HT-29 (cell line): ENCODE data around the gene RBM24.

GRCh38 chr6:16238930-16240111, 934 bp downstream of the GMPR start:
- RAMPAGE, long total RNA, result no peak

- RAMPAGE, long total RNA, result no peak
These were observed 67.4 kb downstream of the GMPR start for GRCh38 chr6:16305795-16306225.

- RAMPAGE, long total RNA, result no peak
These were observed 181.5 kb downstream of the GMPR start for GRCh38 chr6:16419661-16420452.

DNA sequence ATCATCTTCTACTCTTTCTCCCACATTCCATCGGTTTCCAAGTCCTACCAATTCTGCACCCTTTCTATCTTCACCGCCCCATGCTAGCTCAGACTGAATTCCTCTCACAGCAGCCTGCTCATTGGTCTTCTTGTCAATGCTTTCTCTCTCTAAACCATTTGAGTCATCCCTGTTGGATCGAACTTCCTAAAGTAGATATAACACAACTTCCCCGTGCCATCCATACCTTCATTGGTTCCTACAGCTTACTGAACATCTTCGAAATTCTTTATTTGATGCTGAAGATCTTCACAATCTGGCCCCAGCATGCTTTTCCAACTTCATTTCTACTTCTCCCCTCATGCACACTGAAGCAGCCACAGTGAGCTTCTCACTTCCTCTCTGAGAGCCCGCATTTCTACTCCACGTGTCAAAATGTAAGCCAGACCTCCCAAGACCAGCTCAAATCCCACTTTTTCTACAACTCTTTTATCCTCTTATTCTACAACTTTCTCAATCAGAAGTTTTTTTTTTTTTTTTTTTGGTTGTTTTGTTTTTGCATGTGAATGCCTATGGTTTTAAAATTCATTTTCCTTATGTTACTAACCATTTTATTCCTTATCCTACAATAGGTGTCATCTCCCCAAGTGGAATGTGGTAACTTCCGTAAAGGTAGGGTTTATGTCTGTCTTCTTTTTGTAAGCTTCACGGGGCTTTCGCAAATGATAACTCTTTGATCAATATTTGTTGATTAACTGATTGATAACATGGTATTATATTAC, 254.7 kb downstream of the GMPR start:
- RAMPAGE, long total RNA, result no peak

GRCh38 chr6:16585711-16586307, 175.5 kb downstream of the ATXN1 start:
- RAMPAGE, long total RNA, result no peak

DNA sequence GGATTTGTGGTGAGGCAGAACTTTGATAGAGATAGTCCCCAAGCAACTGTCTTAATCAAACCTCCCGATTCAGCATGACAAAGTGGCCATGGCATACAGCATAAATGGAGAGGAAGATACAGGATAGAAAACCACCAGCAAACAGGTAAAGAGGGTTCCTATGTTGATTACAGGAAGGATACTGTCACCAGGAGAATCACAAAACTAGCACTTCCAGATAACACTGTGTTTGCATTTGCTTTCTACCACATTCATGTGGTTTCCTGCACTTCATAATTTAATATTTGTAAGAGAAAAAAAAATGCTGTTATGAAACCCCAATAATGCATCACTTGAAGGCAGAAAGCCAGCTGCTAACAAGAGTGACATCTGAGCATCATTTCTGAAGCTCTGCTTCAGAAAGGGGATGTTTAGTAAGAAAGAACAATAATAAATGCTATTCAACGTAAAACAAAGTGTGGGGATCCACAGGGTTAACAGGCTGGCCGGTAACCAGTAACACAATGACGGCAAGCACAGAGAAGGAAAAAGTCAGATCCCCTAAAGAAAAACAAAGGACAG, 106.5 kb downstream of the ATXN1 start:
- RAMPAGE, long total RNA, result no peak

DNA sequence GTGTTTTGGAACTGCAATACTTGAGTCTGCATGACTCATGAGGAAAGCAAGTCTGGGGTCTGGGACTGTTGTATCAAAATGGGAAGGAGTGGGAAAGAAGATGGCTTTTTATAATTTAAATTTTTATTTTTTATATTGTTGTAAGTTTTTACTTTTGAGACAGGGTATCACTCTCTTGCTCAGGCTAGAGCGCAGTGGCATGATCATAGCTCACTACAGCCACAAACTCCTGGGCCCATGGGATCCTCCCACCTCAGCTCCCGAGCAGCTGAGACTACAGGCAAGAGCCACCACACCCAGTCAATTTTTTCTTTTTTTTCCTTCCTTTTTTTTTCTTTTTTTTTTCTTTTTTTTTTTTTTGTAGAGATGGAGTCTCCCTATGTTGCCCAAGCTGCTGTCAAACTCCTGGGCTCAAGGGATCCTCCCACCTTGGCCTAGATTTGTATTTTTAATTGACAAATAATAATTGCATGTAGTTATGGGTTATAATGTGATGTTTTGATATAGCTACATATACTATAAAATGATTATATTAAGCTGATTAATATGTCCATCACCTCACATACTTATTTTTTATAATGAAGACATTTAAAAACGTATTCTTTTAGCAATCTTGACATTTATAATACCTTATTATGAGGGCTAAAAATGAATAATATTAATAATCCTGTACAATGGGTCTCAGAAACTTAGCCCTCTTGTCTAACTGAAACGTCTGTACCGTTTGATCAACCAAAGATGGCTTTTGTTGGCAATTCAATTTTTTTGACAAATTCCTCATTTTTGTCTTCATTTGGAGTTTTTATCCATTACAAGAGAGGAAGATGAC, 71.9 kb downstream of the ATXN1 start:
- RAMPAGE, long total RNA, result no peak

- RAMPAGE, long total RNA, result no peak
These were observed 60.7 kb downstream of the ATXN1 start for GRCh38 chr6:16700061-16701418.

DNA sequence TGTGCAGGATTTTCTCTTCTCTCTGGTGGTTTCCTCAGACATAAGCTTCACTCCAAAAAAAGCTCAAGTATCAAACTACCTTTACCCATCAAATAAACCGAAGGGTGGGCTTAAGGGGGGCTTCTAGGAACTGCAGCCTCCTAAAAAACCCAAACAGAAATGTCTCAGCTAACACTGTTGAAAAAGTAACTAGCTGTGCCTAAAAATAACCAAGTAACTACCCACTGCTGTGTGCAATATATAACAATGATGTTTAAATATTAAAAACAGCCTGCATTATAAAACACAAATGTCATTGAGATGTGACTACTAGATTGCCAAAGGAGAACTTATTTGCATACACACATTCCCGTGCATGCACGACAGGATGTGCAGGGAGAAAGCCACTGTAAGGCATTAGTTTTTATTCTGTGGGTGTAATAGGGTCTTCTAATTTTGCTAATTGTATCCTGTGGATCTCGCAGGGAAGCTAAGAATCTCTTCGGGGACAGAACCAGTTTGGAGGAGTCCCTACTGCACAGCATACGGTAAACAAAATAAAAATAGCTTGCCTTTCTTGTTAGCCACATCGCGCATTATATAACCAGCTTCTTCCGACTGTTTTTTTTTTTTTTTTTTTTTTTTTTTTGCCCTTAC, 2.2 kb downstream of the ATXN1 start:
- RAMPAGE, long total RNA, result no peak

- RAMPAGE, long total RNA, result no peak
These were observed 7.8 kb upstream of the ATXN1 start for GRCh38 chr6:16768930-16769575.

DNA sequence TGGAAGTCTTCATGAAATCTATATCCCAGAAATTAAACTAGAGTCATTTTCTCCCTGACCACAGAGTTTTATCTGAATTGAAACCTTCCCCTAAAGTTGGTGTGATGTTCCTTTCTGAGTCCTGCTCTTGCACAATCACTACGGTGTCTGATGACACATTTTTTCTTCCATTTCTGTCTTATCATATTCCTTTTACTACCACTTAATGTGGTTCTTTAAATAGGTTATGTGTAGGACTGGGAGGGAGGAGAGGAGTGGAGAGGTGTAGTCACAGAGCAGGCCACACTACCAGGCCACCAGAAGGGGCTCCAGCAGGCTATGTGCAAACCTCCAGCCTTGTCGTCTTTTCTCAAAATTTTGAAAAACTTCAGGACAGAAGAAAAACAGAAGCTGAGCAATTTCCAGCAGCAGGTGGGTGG, 39.7 kb upstream of the ATXN1 start:
- RAMPAGE, long total RNA, result no peak

- RAMPAGE, long total RNA, result no peak
These were observed 78.6 kb upstream of the RBM24 start for GRCh38 chr6:17202404-17203133.

DNA sequence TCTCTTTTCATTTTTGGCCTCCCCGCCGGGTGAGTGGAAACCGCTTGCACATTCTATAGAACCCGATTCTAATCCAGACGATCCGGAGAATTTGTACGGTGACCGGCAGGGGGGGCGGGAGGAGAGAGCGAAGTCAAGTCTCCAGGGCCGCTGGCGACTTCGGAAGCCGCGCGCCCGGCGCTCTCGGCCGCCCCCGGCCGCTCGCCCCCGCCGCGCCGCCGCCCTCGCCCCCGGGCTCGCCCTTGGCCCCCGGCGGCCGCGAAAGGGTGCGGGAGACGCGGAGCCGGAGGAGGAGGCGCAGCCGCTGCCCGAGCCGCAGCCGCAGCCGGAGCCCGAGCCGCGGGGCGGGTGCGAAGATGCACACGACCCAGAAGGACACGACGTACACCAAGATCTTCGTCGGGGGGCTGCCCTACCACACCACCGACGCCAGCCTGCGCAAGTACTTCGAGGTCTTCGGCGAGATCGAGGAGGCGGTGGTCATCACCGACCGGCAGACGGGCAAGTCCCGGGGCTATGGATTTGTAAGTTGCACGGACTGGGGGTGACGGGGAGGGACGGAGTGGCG, at the start of gene RBM24:
RBM24 (plus strand) TSS at position 136 of the 568 bp plus-strand sequence.
- RAMPAGE, long total RNA, result no peak

- RAMPAGE, long total RNA, result no peak
These were observed 24.5 kb downstream of the CAP2 start for GRCh38 chr6:17417544-17418726.

DNA sequence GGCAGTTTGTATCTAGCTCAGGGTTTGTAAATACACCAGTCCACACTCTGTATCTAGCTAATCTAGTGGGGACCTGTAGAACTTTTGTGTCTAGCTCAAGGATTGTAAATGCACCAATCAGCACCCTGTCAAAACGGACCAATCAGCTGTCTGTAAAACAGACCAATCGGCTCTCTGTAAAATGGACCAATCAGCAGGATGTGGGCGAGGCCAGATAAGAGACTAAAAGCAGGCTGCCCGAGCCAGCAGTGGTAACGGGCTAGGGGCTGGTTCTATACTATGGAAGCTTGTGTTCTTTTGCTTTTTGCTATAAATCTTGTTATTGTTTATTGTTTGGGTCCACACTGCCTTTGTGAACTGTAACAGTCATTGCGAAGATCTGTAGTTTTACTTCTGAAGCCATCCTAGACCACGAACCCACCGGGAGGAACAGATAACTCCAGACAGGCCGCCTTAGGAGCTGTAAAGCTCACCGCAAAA, 18.8 kb upstream of the FAM8A1 start:
- RAMPAGE, long total RNA, result no peak

DNA sequence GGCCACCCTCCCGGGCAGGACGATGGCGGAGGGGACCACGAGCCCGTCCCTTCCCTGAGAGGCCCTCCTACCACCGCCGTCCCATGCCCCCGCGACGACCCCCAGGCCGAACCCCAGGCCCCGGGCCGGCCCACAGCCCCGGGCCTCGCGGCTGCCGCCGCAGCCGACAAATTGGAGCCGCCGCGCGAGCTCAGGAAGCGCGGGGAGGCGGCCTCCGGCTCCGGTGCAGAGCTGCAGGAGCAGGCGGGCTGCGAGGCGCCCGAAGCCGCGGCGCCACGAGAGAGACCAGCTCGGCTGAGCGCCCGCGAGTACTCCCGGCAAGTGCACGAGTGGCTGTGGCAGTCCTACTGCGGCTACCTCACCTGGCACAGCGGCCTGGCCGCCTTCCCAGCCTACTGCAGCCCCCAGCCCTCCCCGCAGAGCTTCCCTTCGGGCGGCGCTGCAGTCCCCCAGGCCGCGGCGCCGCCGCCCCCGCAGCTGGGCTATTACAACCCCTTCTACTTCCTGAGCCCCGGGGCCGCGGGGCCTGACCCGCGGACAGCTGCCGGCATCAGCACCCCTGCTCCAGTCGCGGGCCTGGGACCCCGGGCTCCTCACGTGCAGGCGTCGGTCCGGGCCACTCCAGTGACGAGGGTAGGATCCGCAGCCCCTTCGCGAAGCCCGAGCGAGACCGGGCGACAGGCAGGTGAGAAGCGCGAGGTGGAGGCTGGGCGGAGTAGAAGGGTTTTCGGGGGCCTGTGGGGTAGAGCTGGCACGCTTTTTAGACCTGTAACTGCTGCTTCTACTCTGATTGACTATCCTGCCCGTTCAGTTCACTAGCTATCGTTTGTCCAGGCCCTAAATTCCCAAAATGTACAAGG, 565 bp downstream of the FAM8A1 start:
- RAMPAGE, long total RNA, result no peak

- RAMPAGE, long total RNA, result no peak
These were observed 31.6 kb downstream of the NUP153 start for GRCh38 chr6:17674619-17676026.

GRCh38 chr6:17836741-17837303, 130.1 kb upstream of the NUP153 start:
- RAMPAGE, long total RNA, result no peak

- RAMPAGE, long total RNA, result no peak
These were observed 84.9 kb downstream of the KIF13A start for GRCh38 chr6:17902367-17903103.

GRCh38 chr6:17972496-17973118, 14.8 kb downstream of the KIF13A start:
- RAMPAGE, long total RNA, result no peak